Bronchus fibroblast of lung (primary cell): ENCODE results near the genes SUN2, NPTXR and APOBEC3H.

DNA sequence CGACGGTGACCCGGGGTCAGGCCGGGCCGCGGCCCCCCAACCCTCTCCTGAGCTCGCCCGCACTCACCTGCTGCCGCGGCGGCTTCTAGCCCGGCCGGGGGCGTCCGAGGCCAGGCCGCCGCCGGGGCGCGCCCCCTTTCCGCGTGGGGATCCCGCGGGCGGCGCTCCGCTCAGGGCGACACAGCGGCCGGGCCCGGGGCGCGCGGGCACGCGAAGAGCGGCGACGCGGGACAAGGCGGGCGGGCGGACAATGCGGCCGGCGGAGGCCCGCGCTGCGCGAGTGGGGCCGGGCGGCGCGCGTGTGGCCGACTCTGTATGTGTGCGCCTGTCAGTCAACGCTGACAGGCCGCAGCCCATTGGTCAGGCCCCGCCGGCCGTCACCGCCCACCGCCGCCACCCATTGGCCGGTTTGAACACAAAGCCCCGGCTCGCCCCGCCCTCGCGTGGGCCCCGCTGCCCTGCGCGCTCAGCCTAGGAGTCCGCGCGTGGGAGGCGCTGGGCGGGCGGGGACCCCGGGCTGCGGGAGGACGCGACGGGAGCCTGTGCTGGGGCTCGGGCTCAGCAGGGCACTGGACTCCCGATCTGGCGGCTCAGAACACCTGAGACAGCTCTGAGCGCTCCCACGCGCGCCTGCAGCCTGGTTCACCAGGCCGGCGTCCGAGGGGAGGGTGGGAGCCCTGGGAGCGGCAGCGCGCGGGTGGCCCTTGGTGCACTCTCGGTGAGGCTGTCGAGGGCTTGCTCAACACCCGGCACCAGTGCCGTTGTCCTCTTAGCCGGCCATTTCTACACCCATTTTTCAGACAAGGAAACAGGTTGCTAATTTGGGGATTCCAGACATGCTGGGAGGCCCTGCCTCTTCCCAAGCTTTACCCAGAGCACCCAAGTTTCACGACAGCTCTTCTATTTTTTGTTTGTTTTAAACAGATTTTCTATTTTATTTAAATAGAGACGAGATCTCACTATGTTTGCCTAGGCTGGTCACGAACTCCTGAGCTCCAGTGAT lies at the start of gene SUN2:
TSS of gene SUN2 (minus strand) at position 303 of the 1,003 bp plus-strand sequence.
- RAMPAGE, long total RNA, result no peak

- RAMPAGE, long total RNA, result no peak
These were observed 8.9 kb upstream of the DNAL4 start for GRCh38 chr22:38802685-38803313.

- RAMPAGE, long total RNA, result no peak
These were observed 490 bp downstream of the NPTXR start for GRCh38 chr22:38843109-38843966.

- RAMPAGE, long total RNA, result no peak
These were observed at the start of gene NPTXR for GRCh38 chr22:38843967-38844704. TSS of gene NPTXR (minus strand) at chr22:38844028.

- RAMPAGE, long total RNA, result no peak
These were observed 33.0 kb upstream of the APOBEC3A start for GRCh38 chr22:38924246-38924892.

GRCh38 chr22:38951693-38952274 lies 5.6 kb upstream of the APOBEC3A start:
- RAMPAGE, long total RNA, result no peak

DNA sequence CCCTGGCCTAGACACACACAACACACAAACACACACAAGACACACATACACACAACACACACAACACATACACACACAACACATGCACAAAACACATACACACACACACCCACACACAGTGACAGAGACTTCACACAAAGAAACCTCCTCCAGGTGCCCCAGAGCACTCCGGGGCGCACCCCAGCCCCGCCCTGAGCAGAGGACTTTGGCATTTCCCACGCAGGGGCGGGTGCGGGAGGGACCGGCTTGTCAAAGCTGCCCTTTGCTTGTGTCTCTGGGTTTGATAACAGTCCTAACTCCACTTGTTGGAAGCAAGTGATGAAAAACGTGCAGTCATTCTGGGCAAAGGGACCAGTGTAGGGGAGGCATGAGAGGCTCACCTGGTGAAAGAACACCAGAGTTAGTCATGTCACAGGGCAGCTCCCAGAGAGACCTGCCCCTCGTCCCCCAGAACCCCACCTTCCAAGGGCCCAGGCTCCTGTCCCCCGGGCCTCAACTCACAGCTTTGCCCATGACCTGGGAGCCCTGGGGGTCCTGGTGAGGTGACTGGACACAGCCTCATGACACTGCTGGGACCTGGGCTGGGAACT lies 6.6 kb downstream of the APOBEC3A start:
- RAMPAGE, long total RNA, result no peak

GRCh38 chr22:38964744-38965463 lies 7.5 kb downstream of the APOBEC3A start:
- RAMPAGE, long total RNA, result no peak

GRCh38 chr22:39097011-39097645 lies at the start of gene APOBEC3H:
TSS of gene APOBEC3H (plus strand) at chr22:39097244.
- RAMPAGE, long total RNA, result no peak

- RAMPAGE, long total RNA, result no peak
These were observed 1.7 kb downstream of the CBX7 start for GRCh38 chr22:39150690-39151203.

- RAMPAGE, long total RNA, result no peak
These were observed 22.3 kb upstream of the CBX7 start for GRCh38 chr22:39174655-39175233.

- RAMPAGE, long total RNA, result no peak
These were observed 27.0 kb upstream of the CBX7 start for GRCh38 chr22:39179395-39179885.

DNA sequence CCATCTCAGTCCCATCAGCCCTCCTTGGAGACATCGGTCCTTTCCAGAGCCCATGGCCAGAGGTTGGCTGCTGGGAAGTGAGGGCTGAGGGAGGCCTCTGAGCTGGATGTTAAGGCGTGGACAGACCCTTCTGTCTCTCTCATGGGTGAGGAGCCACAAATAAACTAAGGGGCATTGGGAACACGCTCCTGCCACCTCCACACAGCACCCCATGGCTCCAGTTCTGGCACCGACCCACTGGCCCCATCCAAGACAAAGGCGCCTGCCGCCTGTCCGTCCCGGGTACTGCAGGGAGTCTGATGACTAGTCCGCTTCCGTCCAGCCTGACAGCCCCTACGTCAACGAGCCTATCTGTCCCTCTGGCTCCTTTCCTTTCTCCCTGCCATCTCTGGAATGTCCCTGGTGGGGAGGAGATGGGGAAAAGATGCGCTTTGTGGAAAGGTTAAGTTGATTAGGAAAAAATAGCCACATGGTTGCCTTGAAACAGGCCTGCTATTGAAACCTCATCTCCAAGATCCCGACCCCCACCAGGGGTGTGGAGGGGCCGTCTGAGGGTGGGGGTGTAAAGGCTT lies 10.4 kb downstream of the PDGFB start:
- RAMPAGE, long total RNA, result no peak

- RAMPAGE, long total RNA, result no peak
These were observed 9.4 kb downstream of the RPL3 start for GRCh38 chr22:39309875-39310652.

- RAMPAGE, long total RNA, result no peak
These were observed 2.6 kb downstream of the SYNGR1 start for GRCh38 chr22:39352503-39352726.

DNA sequence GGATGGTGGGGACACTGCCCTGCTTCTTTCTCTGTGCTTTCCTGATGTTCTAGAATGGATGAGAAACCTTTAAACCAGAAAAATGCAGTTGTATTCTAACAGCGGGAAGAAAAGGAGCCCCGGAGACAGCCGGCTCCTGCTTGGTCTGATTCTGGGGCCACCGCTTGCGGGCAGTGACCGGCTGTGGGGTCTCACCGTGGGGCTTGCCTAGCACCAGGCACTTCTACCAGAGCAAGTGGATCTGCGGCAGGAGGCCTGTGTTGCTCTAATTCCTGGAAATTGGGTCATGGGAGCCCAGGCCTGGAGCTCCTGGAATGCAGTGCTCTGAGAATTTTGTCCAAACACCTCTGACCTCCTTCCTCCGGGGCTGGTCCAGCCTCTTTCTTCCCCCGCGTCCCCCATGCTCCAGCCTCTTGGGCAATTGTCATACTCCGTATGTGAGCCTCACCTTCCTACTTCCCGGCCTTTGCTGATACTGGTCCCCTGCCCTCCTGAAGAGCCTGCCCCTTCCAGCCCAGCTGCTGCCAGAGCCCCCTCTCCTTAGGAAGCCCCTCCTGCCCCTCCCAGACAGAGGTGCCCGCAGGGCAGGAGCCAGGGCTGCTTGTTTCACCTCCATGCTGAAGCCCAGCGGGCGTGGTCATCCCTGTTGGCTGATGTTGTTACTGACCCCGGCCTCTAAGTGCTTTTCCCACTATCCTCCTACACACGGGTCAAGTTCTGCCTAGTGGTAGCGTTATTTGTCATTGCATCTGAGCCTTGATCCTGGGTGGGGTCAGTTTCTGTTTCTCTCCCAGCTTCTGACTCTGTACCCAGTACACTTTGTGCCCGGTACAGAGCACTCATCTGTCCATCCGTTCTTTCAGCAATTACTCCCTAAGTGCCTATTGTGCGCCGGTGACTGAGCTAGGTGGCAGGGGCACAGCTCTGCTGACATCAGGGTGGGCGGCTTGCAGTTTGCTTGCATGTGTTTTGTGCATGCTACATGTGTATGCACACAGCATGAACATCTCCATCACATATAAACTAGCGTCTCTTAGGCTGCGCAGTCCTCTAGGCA lies 9.6 kb downstream of the MGAT3 start:
- RAMPAGE, long total RNA, result no peak

GRCh38 chr22:39524433-39525407 lies 4.4 kb downstream of the ATF4 start:
- RAMPAGE, long total RNA, result no peak

GRCh38 chr22:39727405-39727882 lies 156.9 kb downstream of the CACNA1I start:
- RAMPAGE, long total RNA, result no peak

- RAMPAGE, long total RNA, result no peak
These were observed 53.5 kb downstream of the ENTHD1 start for GRCh38 chr22:39840073-39840359.

DNA sequence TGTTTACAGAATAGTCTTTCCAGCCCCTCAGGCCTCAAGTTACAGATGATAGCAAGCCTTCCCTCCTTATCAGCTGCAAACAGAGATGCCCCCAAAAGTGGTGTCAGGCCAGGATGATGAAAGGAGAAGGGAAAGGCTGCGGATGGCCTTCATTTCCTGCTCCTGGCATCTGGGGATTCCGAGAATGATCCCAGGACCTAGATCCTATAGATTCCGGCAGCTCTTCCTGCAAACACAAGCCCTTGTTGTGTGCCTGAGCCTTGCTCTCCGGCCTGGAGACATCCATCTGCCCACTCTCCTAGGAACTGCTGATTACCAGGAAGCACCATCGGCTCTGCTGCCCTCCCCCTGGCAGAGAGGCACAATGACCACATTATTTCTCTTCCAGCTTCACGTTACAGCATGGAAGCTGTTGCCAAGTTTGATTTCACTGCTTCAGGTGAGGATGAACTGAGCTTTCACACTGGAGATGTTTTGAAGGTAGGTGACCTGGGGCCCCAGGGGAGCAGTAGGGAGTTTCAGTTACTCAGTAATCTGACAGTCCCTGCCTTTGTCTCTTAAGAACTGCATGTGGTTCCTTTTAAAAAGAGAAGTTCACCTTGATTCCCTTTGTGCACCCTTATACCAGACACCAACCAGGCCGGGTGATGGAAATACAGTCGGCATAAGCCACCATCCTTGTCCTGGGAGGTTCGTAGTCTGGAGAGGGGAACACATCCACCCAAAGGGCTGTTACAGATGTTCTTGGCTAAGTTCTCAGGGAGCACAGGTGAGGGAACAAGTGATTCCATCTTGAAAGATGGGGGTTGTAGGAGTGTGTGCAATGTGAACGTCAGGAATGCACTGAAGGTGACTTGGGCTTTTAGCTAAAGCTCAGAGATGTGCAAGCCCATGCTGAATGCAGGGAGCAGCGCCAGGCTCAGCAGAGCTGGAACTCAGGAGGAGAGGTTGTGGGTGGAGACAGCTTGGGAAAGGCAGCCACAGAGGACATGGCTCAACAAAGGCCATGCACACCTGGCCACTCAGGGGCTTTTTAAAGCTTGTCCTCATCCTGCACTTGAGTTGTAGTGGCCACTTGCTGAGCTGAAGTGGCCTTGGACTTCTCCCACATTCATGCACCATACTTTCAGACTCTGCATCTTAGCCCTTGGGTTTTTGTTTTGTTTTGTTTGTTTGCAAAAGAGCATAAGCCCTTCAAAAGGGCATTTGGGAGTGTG lies 13.1 kb upstream of the TMA7B start:
- RAMPAGE, long total RNA, result no peak